Neural crest cell (in vitro differentiated cells): ENCODE measurements around a stretch of chr6.

DNA sequence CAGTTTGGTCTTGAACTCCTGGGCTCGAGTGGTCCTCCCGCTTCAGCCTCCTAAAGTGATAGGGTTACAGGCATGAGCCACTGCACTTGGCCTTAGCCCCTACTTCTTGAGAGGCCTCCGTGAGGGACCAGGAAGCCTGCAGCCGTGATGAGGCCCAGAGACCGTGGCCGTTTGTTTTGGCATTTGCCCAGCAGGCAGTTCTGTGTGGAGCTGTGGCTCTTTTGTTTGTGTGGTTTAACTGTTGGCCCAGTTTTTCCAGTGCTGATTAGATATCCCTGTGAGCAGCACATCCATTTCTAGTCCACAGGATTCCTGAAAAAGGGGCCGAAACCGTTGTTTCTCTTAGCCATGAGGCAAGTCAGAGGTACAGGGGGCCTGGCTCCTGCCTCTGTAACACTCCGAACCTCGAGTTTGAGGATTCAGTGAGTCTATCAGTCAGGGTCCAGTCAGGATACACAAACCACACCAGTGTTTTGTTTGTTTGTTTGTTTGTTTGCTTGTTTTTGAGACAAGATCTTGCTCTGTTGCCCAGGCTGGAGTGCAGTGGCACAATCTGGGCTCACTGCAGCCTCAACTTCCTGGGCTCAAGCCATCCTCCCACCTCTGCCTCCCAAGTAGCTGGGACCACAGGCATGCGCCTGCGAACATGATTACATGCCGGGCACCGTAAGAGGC lies 40.0 kb downstream of the SRSF3 start:
- PRO-cap, result no peak

GRCh38 chr6:36690558-36690954 lies 7.1 kb upstream of the RAB44 start:
- PRO-cap, result no peak

DNA sequence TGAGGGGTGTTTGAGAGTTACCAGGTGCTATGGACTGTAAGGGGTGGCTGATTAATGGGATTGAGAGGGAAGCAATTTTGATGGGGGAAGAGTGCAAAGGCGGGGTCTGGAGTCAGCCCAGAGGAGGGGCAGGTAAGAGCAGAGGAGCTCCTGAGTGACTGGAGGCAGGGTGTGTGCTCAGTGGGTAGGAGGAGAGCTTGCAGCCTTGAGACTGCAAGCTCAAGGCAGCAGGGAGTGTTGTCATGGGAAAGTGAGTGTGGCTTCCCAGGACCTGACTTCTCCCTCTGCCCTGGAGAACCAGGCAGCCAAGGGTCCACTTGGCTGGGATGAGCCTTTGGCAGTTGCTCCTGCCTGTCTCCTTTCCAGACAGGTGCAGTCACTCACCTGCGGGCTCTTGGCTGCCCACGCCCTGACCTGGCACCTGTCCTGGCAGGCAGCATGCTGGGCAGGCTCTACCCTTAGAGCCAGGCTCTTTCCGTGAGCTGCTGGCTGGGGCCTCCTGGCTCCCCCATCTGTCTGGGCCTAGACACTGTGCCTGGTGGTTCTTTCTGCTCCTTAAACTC lies 54.3 kb downstream of the RAB44 start:
- PRO-cap, result no peak

- PRO-cap, result no peak
Observed at GRCh38 chr6:36753142-36753557, 55.5 kb downstream of the RAB44 start.

DNA sequence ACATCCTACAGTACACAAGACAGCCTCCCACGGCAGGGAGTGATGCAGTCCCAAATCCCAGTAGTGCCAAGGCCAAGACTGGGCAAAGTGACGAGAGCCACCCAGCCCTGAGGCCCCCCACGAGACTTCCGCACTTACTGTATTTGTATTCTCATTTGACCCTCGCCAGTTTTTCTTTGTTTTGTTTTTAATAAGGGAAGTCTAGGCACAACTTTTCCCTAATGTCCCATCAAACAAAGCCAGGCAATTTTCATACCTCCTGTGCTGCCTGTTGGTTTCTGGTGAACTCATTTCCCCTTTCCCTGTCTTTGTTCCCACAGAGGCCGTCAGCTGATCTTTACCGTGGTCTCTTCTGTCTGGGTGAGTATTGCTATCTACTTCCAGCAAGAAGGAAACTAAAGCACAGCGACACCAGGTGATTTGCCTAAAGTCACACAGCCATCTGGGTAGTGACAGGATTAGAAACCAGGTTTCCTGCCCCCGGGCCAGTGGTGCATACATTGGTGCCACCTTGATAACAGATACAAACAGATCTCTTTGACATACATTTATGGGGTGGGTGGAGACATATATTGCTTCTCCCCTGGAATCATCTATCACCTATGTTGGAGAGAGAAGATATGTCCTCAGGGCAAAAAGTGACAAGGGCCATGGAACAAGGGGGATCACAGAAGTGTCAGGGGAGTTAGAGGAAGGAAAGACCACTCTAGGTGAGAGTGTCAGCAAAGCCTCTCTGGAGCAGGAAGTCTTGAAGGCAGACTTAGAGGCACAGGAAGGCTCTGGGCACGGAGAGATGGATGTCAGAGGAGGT lies 59.6 kb downstream of the RAB44 start:
- PRO-cap, result no peak

DNA sequence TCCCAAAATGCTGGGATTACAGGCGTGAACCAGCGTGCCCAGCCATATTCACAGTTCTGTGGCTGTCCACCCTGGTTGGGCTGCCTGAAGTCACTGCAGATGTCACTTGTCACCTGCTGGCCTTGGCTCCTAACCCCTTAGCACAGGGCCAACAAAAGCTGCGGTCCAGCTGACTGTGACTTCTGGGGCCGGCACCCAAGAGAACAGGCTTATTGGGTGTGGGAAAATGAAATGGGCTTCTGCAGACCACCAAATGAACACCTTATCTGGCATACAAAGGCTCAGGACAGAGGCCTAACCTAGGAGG lies 70.8 kb downstream of the CPNE5 start:
- PRO-cap, result no peak

DNA sequence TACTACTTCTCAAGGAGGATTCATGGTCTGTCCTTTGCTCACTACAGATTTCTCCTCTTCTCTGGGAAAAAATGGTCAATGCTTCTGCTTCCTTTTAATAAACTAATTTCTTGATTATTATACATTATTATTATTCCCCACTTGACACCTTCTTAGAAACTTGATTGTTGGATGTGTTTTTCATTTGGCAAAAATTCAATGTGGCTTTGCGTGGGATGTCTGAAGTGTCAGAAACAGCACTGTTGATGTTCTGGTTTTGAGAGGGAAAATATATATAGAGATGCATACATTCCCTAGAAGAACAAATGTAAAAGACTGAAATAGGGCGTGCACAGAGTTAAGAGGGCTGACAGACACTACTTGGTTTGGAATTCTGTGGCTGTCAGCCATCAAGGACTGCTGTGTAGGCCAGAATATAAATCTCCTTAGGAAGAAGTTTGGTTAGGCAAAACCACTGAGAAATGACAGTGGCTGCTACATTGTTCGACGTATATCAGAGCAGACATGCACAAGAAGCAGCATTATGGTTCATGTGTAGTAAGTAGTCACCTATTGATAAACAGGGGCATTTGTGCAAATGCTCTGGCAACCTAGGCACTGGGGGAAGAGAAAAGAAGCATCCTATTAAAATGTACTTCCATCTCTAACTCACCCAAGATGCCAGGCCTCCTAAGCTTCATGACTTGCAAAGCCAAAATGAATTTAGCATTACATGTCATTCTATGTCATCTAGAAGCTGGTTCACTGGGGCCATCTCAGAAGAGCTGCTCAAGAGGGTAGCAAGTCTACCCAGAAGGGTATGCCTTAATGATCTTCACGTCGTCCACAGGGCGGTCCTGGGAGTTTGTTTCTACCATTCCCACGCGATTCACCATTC lies 16.0 kb upstream of the CPNE5 start:
- PRO-cap, result no peak

DNA sequence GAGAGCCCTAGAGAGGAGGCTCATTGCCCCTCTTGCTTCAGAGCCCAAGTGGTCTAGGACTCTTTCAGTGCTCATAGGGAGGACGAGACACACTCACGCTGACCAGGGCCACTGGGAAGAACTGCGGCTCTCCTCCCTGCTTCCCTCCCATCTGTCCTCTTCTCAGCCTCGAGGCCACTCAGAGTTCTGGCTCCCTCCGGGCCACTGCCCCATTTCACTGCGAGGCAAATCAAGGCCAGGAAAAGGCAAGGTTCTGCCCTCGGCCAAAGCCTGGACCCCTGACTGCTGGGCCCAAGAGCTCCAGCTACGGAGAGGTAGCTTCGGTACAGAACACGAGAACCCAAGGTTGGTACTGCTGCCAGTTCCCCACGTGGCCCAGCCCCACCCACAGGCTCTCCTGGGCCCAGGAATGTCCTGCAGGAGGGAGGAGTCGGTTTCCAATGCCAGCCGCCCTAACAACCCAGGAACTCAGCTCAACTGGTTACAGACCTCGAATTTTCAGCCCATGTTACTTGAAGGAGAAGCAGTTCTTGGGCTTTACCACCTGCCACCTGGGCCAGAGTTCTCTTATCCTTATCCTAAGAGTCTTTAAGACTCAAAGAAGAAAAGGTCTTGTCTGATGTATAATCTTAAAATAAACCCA lies 14.8 kb downstream of the PI16 start:
- PRO-cap, result no peak

DNA sequence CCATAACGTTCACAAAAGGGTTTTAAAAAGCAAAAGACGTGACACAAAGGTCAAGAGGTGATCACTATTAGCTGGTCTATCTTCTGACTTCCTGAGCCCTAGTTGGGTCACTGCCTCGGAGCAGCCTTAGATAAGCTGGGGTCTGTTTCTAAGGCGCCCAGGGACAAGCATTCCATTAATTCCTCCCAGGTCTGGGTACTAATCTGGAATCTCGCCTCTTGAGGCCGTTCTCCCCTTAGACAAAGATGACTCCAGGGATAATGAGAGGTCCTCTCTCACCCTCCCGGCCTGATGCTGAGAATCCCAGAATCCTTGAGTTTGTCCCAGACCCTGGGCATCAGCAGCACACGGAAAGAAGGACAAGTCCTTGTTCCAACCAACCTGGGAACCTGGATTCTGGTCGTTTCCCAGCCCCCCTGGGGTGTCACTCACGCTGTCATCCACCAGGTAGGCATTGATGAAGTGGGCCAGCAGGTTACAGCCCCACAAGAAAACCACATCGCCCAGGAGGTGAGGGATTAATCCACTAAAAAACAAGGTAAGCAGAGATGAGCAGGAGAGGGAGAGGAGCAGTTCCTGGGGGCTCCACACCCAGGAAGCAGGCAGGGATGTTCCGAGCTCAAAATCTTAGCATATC lies 13.6 kb downstream of the MTCH1 start:
- PRO-cap, result no peak

GRCh38 chr6:36978288-36978984 lies 7.6 kb downstream of the MTCH1 start:
- PRO-cap, result no peak

DNA sequence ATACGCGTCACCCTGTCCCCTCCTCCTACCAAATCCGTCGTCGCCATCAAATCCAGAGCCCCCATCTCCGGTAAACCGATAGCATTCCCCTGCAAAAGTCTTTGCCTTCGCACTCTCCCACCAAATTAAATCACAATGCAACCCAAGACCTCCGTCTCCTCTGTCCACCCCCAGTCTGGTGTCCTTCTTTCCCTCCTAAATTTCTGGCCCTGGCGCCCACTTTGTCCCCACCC lies 993 bp downstream of the MTCH1 start:
- PRO-cap, result bidirectional peak, plus-strand start at position 31 of the sequence, minus-strand start outside the sequence

DNA sequence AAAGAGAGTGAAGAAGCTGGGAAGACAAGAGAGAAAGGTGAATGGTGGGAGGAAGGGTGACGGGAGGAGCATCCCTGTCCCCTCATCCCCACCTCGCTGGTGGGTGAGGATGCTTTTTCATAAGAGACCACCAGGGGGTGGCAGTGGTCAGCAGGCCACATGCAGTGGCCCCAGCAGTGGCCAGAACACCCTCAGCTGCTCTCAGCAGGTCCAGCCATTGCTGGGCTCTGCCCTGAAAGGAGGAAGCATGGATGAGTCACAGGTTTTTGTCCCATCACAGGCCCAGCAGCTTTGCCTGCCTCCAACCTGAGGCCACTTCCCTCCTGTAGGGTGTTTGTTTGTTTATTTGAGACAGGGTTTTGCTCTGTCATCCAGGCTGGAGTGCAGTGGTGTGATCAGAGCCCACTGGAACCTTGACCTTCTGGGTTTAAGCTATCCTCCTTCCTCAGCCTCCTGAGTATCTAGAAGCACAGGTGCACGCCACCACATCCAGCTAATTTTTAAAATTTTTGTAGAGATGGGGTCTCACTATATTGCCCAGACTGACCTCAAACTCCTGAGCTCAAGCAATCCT lies 23.9 kb downstream of the FGD2 start:
- PRO-cap, result no peak

DNA sequence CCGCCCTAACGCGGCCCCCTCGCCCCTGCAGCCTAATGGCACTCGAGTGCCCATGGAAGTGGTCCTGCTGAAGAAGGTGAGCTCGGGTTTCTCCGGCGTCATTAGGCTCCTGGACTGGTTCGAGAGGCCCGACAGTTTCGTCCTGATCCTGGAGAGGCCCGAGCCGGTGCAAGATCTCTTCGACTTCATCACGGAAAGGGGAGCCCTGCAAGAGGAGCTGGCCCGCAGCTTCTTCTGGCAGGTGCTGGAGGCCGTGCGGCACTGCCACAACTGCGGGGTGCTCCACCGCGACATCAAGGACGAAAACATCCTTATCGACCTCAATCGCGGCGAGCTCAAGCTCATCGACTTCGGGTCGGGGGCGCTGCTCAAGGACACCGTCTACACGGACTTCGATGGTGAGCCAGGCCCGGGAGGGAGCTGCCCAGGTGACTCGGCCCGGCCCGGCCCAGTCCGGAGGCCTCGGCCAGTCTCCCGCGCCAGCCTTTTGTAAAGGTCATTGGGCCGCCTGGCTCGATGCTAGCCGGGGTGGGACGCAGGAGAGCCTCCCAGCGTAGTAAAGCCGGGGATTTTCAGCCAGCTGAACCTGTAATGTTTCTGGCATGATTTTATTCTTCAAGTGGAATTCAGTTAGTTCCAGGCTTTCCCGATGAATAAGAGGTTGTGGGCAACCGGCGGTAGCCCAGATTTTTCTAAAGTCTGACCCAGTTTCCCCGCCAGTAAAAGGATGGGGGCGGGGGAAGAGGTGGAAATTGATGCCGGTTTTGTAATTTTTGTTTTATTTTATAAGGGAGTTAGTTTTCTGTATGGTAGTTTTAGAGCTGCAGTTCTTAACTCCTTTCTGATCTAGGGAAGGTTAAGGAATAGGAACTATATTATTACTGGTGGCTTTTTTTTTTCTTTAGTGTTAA lies 1.4 kb downstream of the PIM1 start:
- PRO-cap, result no peak

DNA sequence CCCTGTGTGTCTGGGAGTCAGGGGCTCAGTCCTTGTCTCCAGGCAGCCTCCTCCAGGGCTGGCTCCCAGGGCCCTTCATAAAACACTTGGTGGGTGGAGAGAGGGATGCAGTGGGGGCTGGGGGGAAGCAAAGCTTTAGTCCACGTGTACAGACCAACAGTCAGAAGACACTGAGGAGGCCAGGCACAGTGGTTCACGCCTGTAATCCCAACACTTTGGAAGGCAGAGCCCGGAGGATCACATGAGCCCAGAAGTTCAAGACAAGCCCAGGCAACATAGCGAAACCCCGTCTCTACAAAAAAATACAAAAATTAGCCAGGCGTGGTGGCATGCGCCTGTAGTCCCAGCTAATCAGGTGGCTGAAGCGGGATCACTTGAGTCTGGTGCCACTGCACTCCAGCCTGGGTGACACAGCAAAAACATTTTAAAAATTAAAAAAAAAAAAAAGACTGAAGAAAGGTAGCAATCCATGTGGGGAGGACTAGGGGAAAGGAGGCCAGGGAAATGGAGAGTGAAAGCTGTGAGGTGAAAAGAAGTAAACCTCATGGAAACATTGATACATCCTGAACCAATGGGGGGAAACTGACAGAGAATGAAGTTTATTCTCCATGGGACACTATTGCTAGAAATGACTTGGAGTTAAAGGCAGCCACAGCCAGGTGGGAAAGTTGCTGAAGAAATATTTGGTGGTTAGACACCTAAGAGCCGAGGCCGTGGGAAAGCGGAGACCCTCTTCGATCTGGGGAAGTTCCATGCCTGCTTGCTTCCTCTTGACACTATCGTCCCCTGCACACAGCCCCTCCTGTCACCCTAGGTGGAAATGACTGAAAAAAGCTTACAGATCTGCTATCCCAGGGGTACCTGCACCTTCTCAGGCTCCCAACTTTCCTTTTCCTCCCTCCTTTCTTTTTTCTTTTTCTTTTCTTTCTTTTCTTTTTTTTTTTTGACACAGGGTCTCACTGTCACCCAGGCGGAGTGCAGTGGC lies 35.5 kb downstream of the PIM1 start:
- PRO-cap, result no peak

DNA sequence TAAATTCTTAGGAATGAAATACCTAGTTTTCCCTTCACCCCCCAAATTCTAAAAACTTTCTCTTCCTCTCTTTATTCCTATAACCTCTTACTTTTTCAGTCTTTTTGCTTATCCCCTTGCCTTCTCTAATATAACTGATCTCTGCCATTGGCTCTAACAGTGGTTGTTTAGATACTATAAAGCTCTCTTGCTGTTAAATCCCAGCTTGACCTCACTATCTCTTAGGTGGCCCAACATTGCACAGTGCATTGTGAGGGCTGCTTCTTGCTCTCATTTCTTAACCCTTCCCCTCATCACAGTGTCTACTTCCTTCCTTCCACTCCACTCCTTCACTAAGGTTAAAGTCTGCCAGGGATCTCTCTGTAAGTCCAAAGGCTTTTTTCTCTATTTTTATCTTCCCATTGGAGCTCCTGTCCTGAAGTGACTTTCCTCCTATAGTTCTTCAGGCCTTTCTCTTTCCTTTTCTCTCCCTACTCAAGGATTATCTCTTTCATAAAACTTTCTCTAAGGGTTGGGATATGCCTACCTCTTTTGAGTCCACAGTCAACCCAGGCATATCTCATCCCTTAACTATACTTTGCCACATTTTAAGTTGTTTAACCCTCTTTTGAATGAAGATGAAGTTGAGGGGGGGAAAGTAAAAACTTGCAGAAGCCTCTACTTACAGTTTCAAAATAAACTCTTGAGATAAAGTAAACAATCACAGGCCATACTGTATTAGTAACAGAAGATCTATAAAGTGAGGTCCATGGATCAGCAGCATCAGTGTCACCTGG lies 4.0 kb upstream of the TBC1D22B start:
- PRO-cap, result no peak

DNA sequence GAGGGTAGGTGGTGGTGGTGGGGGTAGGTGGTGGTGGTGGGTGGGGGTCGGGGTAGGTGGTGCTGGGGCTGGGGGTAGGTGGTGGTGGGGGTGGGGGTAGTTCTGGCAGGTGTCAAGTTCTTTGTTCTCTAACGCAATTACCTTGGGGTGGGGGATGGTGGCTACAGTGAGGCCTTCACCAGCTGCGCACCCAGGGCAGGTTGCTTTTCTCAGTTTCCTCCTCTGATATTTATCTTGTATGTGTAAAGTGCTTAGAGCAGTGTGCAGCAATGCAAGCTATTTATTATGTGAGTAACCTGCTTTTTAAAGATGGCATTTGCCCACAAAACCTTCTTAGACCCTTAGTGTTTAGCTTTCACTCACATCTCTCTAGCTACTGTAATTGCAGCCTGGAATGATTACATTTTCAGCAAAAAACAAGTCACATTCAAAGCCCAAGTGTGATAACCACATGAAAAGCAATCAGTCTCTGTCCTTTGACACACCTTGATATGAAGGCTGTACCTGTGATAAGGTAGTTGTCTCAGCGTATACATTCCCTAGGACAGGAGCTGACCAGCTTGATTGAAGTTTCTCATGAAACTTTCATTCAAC lies 8.3 kb upstream of the CCDC167 start:
- PRO-cap, result no peak

- PRO-cap, result bidirectional peak, plus-strand start at chr6:37565961, minus-strand start at chr6:37565706
Observed at GRCh38 chr6:37565399-37566036, 65.8 kb upstream of the CCDC167 start.

DNA sequence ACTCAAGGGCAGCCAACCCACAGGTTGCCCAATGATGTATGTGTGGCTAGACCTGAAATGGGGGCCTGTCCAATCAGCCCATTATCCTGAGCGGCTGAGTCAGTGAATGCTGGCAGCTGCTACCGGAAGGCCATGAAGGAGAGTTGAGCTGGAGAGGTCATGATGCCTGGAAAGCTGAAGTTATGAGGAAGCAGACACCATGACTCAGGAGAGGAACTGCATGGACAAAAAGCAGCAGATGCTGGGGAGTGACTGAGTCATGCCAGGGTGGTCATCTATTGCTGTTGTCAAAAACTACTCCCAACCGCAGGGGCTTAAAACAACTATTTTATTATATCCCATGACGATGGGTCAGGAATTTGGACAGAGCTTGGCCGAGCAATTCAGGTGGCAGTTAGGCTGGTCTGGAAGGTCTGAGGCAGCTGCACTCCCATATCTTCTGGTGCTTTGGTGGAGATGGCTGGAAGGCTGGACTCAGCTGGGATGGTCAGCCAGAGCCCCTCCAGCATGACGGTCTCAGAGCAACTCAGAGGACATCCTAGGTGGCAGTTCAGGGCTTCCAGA lies 67.2 kb downstream of the MDGA1 start:
- PRO-cap, result no peak

DNA sequence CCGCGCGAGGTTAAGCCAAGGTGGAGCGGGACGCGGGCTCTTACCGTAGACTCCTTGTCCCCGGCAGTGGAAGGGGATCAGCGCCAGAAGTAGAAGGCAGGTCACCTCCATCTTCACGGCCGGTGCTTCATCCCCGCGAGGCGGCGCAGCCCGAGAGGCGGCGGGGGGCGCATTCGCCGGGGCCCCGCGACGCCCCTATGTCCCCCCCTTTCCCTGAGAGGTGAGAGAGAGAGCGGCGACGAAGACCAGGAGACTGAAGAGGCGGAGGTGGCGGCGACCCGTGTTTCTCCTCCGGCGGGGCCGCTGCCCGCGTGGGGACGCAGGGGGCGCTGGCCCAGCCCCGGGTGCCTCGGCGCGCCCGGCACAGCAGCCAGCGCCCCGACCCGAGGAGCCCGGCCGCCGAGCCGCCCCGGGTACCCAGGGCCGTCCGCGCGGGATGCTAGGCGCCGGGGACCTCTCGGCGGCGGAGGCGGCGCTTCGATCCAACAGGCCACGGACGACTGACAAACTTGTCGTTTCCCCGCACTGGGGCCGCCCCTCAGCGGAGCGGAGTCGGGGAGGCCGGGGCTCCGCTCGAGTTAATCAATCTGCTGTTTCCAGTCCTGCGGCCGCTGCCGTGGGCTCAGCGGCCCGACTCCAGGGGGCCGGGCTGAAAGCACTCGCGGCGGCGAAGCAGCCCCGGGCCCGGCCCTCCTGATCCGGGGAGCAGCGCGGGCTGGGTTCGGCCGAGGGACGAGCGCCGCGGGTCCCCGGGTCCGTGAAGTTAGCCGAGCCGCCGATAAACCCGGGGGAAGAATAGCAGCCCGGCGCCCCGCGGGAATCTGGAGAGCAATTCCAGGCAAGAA lies 760 bp downstream of the MDGA1 start:
- PRO-cap, result unidirectional peak, plus-strand start at position 364 of the sequence; unidirectional peak, plus-strand start at position 581 of the sequence; unidirectional peak, plus-strand start at position 697 of the sequence

GRCh38 chr6:37825691-37826691 lies 6.5 kb downstream of the ZFAND3 start:
- PRO-cap, result no peak